Measurements from ENCODE around the genes IRGM, GPX3, ANXA6 and FAM114A2.

- PRO-cap, result unidirectional peak, plus-strand start at chr5:150593162
- RRBS, result 76% methylated on average over 2 of the region's 4 CpGs
These were observed 47.4 kb upstream of the SYNPO start for GRCh38 chr5:150593097-150593373.

DNA sequence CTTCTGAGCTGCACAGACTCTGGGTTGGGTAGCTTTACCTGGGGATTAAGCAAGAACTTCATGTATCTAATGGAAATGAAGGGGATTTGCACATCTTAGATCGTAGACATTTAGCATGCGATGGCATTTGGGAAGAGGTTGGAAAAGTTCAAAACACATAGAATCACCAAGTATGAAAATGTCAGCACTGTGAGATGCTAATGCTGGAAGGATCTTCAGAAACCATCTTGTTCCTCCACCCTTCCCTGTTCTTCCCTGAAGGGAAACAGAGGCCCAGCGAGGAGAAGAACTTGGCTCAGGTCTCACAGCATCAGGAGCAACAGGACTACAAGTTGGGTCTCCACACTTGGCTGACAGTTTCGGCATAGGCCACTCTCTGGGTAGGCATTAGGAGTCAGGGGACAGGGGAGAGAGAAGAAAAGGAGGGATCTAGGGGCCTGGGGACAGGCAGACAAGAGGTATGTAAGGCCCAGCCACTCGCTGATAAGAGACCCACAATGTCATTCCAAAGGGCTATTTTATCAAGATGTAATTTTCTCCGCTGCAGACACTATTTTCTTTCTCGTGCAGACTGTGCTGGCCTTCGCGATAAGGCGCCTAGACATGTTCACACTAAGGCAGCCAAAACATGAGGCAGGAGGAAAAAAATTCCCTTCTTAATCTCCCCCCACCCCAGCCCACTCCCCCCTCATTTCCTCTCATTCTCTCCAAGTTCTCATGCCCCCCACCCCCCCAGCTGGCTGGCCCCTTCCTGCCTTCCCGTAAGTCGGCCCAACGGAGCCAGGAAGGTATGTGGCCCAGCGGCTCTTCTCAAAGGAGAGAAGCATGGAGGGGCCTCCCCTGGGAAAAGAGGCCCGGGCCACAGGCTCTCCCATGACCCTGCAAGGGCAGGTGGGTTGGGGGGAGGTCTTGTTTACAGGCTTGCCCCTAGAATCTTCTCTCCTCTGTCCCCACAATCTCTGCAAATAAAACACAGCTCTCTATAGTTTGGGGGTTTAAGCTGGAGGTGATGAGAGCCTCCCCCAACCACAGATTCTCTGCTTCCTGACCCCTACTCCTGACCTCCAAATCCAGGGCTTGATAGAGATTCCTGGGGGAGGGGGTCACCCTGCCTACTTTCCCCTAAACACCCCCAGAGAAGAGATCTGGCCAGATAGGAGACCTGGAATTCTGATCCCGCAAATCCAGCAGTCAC lies 44.9 kb upstream of the SYNPO start:
- PRO-cap, result no peak
- RRBS, result no CpG with 5 or more reads among the region's 16 CpGs

DNA sequence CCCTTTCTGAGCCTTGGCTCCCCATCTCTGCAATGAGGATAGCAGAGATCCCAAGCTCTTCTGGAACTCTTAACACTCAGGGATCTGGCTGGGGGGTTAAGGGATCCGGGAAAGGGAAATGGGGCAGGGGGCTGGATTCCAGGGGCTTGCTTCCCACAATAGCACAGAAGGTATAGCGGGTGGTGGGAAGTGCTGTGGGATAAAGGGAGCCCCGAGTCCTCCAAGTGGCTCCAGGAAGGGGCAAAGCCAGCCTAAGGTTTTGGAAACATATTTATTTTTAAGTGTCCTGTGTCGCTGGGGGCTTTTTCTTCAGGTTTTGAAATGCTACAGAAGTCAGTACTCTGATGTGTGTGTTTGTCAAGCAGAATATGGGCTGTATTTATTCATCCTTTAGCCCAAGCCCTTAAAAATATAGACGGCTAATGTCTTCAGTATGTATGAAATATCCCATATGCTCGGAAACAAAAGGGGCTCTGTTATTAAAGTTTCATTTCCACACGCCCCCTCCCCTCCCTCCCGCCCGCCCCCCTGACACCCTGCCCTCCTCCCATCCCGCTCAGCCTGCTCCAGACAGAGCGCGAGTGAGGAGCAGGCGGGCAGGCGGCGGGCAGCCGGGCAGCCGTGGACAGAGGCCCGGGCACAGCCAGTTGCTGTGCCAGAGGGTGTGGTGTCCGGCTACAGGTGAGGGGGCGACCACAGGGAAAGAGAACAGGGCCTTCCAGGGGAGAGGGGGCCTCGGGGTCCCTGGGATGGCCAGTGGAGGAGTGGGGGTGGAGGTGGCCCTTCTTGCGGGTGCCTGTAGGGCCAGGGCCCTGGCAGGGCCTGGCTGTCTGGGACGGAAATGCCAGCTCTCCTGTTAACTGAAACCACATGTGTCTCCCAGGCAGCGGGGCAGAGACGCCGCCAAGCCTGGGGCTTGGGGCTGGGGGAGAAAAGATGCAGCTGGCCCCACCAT lies 39.7 kb upstream of the SYNPO start:
- PRO-cap, result no peak
- RRBS, result 83% methylated on average over 2 of the region's 26 CpGs

- PRO-cap, result unidirectional peak, plus-strand start at chr5:150624641
- RRBS, result under 1% methylated on average over 3 of the region's 61 CpGs
These were observed 16.0 kb upstream of the SYNPO start for GRCh38 chr5:150624308-150624980.

GRCh38 chr5:150630189-150630807 lies 10.2 kb upstream of the SYNPO start:
- PRO-cap, result no peak
- RRBS, result no CpG with 5 or more reads among the region's 9 CpGs

GRCh38 chr5:150639900-150640126 lies 647 bp upstream of the SYNPO start:
- PRO-cap, result no peak
- RRBS, result no CpG with 5 or more reads among the region's 2 CpGs

DNA sequence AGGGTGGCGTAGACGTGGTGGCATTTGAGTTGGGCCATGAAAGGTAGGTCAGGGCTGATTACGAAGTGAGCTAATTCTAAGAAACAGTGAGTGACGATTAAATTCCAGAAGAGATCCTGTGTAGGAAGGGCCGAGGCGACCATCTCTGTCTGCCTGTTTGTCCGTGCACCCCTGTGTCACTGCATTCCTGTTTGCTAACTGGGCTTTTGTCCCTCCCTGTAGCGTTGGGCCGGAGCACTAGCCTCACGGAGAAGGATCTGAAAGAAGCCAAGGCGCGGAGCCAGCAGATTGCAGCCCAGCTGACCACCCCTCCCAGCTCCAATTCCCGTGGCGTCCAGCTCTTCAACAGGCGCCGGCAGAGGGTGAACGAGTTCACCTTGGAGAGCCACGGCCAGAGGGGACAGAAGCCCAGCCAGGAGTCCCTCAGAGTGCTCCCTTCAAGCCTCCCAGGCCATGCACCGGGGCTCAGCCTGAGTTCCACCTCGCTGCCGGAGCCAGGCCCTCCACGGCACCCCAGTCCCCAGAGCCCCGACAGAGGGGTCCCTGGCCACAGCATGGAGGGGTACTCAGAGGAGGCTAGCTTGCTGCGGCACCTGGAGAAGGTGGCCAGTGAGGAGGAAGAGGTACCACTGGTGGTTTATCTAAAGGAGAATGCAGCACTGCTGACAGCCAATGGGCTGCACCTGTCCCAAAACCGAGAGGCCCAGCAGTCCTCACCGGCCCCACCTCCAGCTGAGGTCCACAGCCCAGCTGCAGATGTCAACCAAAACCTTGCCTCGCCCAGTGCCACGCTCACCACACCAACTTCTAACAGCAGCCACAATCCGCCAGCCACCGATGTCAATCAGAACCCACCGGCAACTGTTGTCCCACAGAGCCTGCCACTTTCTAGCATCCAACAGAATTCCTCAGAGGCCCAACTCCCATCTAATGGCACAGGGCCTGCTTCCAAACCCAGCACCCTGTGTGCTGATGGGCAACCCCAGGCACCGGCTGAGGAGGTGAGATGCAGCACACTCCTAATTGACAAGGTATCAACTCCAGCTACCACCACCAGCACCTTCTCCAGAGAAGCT lies 7.6 kb downstream of the SYNPO start:
- PRO-cap, result no peak
- RRBS, result 83% methylated on average over 2 of the region's 32 CpGs

DNA sequence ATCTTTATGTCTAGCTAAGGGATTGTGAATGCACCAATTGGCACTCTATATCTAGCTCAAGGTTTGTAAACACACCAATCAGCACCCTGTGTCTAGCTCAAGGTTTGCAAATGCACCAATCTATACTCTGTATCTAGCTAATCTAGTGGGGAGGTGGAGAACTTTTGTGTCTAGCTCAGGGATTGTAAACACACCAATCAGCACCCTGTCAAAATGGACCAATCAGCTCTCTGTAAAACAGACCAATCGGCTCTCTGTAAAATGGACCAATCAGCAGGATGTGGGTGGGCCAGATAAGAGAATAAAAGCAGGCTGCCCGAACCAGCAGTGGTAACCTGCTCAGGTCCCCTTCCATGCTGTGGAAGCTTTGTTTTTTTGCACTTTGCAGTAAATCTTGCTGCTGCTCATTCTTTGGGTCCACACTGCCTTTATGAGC lies at the start of gene IRGM:
TSS of gene IRGM (plus strand) at position 330 of the 436 bp plus-strand sequence.
- PRO-cap, result no peak
- RRBS, result no CpG with 5 or more reads among the region's 2 CpGs

- PRO-cap, result no peak
- RRBS, result 91% methylated on average over 7 of the region's 58 CpGs
These were observed at the start of gene GPX3 for GRCh38 chr5:151020106-151021153. Gene GPX3 (plus strand): TSS chr5:151020591.

GRCh38 chr5:151021154-151021520 lies 746 bp downstream of the GPX3 start:
- PRO-cap, result no peak
- RRBS, result no CpG with 5 or more reads among the region's 1 CpG

GRCh38 chr5:151026519-151027055 lies 6.2 kb downstream of the GPX3 start:
- PRO-cap, result unidirectional peak, minus-strand start at chr5:151026889
- RRBS, result no CpG with 5 or more reads among the region's 7 CpGs

DNA sequence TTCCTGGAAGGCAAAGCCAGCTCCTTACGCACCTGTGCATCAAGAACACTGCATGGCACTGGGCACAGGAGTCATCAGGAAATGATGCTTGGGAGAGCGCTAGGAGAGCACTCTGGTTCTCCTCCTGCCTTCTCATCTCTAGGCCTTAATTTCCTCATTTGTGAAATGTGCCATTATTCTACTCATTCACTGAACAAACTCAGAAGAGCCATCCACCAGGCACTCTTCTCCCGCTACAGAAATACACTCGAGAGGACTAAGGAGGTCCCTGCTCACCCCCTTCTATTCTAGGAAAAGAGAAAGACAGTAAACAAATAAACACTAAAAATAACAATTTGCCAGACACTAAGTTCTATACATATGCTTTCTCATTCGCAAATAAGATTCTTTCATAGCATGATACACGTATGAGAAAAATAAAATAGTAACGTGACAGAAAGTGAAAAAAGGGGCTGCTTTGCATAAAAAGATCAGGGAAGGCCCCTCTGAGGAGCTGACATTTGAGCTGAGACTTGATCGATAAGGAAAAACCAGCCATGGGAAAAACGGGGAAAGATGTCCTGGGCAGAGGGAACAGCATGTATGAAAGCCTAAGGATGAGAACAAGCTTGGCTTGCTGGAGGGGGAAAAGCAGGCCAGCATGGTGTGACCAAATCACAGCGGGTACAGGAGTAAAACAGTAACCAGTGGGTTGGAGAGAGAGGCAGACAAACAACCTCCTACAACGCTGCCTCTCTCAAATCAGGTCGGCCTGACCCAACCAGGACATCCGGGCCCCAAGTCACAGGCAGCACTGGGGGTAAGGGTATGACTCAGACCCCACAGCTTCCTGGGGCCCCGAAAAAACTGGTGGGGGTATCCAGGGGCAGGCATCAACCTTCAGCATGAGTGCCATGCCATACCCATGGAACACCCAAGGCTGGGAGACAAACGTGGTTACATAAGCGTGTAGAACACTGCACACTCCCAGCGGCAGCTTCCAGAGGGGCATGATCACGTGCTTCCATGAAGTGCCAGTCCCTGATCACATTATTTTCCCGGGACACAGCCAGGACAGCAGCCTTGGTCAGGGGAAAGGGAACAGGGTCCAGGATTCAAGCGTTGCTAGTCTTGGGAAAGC lies 2.3 kb downstream of the TNIP1 start:
- PRO-cap, result no peak
- RRBS, result no CpG with 5 or more reads among the region's 20 CpGs

DNA sequence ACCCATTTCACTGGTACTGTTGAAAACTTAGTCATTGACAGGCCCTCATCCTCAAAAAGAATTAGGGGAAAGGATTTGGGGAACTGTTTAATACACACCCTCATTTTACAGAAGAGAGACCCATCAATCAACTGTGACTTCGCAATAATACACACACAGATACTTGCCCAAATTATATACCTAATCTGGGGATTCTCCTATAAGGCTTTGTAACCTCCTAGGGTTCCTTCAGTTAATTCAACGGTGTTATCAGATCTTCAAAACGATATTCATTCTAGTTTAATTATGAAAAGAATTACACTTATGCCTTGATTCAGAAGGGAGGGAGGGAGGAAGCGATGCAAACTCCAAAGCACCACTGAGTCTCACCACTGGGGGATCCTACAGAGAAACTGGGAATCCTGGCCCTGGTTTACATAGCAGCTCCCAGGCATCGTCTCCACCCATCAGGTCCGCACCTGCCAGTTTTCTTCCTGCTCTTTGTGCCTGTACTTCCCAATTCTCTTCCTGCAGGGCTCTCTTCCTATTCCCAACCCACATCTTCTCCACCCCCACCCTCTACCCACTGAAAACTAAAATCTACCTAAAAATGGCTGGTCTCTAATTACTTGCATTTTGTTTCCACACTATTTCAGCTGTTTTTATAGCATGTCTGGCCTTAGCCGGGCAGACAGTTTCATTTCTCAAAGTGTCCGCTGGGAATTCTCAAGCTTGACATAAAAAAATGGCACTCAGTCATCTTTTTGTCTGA lies 1.4 kb upstream of the TNIP1 start:
- PRO-cap, result bidirectional peak, plus-strand start at position 309 of the sequence, minus-strand start at position 63 of the sequence
- RRBS, result no CpG with 5 or more reads among the region's 8 CpGs

- PRO-cap, result bidirectional peak, plus-strand start at chr5:151157914, minus-strand start at chr5:151157779
- RRBS, result 2% methylated on average over 4 of the region's 55 CpGs
These were observed at the start of gene ANXA6 for GRCh38 chr5:151157409-151158050. Gene ANXA6 (minus strand): TSS chr5:151157779.

DNA sequence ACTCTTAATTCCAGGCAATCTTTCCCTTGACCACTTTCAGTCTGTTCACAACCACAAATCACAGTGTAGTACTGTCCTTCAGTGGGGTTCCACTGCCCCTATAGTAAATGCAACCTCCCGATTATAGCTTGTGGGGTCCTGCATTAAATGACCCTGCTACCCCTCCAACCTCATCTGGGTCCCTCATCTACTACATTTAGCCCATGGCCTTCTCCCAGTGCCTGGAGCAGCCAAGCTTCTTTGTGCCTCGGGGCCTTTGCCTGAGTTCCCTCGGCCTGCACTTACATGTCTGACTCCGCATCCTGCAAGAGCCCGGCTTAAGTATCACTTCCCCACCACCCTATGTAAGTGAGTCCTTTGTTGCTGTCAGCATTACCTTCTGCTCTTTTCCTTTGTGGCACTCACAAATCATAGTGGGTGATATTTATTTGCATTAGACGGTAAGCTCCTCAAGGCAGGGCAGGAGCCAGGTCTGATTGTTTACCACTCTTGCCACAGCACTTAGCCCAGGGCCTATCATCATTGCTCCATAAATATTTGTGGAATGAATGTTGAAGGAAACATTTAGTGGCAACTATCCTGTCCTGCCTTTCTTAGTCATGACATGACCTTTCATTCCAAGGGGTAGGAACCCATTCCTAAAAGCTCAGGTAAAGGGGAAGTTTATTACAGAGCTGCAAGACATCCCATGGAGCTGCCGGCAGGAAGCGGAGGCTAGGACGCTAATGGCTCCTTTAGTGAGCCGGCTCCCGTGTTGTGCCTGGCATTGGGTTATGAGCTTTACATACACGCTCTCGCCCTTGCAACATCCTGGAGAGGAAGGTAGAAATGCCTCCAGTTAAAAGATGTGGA lies 4.8 kb downstream of the GM2A start:
- PRO-cap, result bidirectional peak, plus-strand start at position 669 of the sequence, minus-strand start at position 478 of the sequence
- RRBS, result no CpG with 5 or more reads among the region's 13 CpGs

DNA sequence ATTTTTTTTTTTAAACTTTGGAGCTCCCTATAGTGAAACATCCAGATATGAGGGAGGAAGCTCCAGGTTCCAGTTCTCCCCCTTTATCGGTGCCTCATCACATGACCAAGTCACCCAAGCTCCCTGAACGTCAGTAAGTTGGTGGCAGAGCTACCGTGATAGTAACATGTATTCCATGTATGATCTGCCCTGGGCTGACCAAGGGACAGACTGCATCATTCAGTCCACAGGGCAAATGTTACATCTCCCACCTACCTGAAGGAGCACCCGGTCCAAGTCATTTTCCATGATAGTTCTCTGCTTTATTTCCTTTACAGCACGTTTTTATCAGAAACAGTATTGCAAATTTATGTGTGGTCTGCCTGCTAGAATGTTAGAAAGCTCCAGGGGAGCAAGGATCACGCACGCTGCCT lies 25.9 kb downstream of the SPARC start:
- PRO-cap, result no peak
- RRBS, result no CpG with 5 or more reads among the region's 7 CpGs

GRCh38 chr5:151663319-151664144 lies 23.2 kb downstream of the SPARC start:
- PRO-cap, result no peak
- RRBS, result no CpG with 5 or more reads among the region's 18 CpGs

- PRO-cap, result bidirectional peak, plus-strand start at chr5:154038551, minus-strand start at chr5:154038409; bidirectional peak, plus-strand start at chr5:154038999, minus-strand start at chr5:154038910
- RRBS, result 1% methylated on average over 11 of the region's 76 CpGs
These were observed at the start of gene FAM114A2 for GRCh38 chr5:154038172-154039479. Gene FAM114A2 (minus strand): TSS chr5:154038910.

- PRO-cap, result no peak
- RRBS, result no CpG with 5 or more reads among the region's 2 CpGs
These were observed 2.5 kb downstream of the GALNT10 start for GRCh38 chr5:154192928-154193596.

DNA sequence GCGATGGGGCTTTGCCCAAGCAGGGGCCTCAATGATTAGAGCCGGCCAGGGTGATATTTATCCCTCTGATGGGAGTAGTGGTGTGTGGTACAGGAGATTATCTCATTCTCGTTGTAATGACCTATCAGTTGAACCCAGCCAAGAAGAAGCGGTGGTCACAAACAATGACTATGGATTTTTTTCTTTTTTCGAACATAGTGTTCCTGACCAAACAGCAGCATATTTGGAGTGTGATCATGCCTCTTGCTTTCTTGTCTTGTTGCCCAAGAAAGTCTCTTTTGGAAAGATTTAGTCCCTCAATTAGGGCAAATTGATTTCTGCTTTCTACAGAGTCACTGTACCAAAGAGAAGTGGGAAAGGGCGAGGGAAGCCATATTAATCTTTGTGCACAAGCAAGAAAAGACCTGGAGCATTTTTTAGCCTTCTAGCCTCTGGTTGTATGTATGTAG lies 71.9 kb upstream of the SAP30L start:
- PRO-cap, result no peak
- RRBS, result no CpG with 5 or more reads among the region's 6 CpGs